Mesenchymal stem cell of adipose (primary cell): Measurements from ENCODE around the genes EIF5B and CHST10.

DNA sequence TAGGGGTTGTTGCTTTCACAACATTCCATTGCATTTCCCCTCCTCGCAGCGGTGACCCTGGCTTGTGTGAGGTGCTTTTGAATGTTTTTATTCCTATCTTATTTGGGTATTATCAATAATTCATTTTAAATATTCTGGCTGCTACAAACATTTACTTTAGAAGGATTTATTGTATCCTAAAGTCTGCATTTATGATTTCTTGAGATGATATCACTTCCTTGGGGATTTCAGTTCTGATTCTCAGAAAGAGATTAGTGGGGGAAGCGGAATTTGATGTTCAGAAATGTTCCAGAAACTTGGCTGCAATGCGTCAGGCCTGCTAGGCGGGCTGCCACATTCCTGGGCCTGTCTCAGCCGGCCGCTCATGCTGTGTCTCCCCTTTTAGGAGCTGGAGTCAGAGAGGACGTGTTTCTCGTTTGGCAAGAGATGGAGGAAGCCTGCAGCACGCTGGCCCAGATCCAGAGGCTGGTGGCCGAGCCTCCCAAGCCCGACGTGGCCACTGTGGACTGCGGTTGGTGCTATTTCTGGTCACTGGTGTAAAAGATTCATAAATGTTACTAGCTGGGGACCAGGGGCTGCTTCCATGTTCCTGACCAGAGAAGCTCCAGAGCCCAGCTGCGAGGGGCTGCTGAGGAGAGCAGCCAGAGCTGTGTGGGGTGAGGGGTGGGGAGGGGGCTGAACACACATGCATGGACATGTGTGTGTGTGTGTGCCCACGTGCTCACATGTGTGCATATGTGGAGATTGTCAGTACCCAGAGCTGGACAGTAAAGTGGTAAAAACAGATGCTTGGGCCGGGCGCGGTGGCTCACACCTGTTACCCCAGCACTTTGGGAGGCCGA is 75.7 kb downstream of the VWA3B start:
- CAGE, long polyA plus RNA = no peak

- CAGE, long polyA plus RNA = no peak
Measured at GRCh38 chr2:98458142-98458742, 13.6 kb downstream of the INPP4A start.

DNA sequence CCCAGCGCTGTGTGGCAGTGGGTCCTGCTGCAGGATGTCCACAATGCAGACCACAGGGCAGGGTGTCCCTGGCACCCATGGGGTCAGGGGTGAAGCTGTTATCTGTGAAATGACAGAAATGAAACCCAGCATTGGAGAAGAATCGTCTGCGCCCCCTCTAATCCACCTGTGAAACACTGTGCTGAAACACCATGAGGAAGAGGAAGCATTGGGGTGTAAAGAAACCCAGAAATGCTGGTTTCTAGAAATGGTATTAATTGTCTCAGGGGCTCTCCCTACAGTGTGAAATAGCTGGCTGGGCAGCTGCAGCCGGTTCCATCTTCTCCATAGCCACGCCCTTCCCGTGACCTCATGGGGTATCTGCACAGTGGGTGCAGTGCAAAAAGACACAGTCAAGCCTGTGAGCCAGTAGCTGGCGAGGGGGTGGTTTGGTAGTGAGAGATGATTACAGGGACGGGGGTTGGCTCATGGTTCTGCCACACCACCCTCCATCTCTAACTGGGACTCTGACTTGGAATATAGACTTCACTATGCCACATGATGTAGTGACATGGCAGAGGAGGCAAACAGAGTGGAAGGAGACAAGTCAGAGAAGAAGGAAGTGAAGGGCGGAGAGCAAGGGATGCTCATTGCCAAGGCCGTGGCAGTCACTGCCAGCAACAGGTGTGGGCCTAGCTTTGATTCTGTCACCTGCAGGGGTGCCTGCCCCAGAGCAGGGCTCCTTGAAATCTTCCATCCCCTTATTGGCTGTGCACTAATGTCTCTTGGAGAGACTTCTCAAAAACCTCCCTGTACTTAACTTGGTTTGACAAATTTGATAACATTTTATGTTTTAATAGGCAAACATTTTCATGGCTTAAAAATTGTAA is 16.3 kb downstream of the INPP4A start:
- CAGE, long polyA plus RNA = no peak

DNA sequence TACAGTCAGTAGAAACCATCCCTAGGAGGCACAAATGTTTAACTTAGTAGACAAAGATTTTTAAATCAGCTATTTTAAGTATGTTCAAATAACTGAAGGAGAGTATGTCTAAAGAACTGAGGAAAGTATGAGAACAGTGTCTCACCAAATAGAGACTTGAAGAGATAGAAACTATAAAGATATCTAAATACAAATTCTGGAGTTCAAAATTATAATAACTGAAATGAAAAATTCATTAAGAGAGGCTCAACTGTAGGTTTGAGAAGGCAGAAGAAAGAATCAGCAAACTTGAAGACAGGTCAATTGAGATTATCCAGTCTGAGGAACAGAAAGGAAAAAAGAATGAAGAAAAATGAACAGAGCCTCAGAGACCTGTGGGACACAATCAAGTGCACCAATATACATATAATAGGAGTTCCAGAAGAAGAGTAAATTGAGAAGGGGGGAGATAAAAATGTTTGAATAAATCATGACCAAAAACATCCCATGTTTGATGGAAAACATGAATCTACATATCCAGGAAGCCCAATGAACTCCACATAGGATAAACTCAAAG is 80.2 kb downstream of the COA5 start:
- CAGE, long polyA plus RNA = no peak

GRCh38 chr2:98582195-98583020 is 25.9 kb downstream of the COA5 start:
- CAGE, long polyA plus RNA = no peak

DNA sequence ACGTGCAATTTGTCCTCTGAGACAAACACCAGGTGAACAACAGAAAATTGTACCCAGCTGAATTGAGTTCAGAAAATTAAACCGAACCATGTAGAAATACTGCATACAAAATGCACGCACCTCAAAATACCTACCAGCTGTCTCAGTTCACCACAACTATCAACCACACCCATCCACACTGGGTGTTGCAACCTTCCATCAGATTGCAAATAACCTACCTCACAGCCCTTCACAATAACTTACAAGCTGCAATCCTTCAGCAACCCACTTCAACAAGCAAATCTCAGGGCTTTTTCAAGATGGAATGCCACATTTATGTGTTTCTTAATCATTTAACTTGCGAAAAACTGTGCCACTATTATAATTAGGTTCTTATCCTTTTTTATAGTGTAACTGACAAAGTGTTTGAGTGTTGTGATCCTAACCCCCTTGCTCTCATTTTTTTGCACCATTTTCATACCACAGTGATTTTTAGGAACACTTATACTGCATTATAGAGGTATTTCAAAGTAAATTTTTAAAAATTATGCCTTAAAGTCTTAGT is 56.1 kb downstream of the UNC50 start:
- CAGE, long polyA plus RNA = no peak

- CAGE, long polyA plus RNA = no peak
Measured at GRCh38 chr2:98768204-98769223, 37.6 kb upstream of the MGAT4A start.

DNA sequence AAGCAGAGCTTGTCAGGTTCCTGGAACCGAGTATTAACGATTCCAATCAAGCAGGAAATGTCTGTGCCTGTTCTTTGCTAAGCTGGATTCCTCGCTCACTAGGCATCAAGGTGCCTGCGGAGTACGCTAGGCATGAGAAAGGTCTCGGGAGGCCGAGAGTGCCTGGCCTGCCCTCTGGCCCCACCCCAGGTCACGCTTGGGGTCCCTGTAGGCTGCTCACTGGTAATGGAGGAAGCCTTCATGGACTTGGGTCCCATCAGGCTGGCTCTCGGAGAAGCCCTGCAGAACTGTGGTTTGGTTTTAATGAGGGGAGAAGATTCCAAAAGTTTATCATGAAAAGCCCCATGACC is 44.8 kb upstream of the MGAT4A start:
- CAGE, long polyA plus RNA = no peak

DNA sequence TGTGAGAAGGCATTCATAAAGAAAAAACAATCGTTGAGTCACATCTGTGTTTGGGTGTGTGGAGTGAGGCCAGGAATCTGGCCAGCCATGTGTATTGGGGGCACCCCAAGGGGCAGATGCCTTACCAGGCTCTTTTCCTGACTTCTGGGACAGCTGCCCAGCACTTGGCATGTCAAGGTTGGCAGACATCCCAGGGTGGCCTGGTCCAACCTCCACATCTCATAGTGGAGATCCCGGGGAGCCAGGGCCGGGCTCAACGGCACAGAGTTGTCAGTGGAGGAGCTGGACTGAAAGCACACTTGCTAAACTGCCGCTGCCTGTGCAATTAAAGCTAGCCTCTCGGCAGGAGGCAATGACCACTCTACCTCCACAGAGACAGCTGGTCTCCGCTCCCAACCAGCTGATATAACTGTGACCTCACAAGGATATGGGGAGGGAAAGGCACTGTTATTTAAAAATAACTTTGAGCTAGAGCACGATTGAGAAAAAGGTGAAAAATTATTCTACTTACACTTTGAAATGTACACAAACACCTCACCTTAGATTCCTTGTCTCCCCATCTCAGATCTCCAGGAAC is 75.4 kb upstream of the MGAT4A start:
- CAGE, long polyA plus RNA = no peak

- CAGE, long polyA plus RNA = no peak
Measured at GRCh38 chr2:99108673-99109391, 32.7 kb upstream of the C2orf15 start.

DNA sequence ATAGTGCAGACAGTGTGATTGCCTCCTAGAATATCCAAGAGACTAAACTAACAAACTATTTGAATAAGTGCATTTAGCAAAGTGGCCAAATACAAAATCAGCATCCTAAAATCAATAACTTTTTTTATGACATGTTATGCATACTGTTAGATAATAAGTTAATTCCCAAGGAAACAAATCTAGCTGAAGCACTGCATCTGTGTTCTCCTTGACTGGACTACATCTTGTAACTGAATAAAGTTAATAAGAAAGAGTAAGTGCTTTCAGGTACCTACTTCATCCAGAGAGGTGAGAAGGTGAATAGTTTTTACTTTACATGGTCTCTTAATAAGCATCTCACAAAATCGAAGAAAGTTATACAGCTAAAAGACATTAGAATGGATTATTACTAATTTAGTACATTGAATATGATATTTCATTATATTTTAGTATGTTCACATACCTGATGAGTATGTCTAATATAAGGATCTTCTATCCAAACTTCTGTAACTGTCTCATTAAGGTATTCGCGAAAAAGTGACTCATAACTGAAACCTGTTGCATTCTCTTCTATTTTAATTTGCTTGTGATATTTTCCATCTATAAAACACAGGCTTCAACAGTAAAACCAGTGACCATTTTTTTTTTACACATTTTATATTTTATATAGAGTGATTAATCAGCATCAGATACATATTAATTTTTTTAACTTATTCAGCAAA is 9.6 kb downstream of the MITD1 start:
- CAGE, long polyA plus RNA = no peak

DNA sequence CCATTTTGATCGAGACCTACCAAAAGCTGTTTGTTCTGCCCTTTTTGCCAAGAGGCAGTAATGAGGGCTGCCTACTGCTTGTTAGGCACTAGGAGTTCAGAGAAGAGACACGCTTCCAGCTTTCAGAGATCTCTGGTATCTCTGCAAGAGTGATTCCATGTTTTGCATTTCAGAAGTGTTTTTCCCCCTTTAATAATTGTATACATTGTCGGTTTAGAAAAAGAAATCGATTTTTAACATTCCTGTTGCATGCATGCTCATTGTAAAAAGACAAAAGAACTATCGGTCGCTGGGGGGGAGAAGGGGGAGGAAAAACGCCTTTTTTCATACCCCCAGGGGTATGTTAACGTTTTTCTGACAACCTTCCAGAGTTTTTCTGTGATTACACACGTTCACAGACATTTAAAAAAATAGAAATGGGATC is 756 bp downstream of the MRPL30 start:
- CAGE, long polyA plus RNA = no peak

DNA sequence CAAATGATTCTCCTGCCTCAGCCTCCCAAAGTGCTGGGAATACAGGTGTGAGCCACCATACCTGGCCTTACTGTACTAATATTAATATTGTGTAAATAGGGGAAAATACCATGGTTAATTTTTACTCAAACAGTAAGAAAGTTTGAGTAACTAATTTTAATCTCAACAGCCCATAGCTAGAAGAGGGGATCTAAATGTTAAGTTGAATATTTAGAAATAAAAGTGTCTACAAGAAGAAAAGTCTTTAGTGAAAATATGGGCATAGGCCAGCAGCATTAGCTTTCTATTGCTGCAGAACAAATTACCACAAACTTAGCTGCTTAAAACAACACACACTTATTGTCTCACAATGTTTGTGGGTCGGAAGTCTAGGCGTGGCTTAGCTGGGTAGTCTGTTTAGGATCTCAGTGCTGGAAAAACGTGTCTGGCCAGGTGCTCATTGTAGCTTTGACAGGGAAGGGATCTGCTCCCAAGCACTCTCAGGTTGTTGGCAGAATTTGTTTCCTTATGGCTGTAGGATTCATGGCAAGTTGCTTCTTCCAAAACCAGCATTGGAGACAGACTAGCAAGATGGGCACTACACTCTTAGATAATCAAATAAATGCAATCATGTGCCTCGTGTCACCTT is 17.0 kb downstream of the MRPL30 start:
- CAGE, long polyA plus RNA = no peak

DNA sequence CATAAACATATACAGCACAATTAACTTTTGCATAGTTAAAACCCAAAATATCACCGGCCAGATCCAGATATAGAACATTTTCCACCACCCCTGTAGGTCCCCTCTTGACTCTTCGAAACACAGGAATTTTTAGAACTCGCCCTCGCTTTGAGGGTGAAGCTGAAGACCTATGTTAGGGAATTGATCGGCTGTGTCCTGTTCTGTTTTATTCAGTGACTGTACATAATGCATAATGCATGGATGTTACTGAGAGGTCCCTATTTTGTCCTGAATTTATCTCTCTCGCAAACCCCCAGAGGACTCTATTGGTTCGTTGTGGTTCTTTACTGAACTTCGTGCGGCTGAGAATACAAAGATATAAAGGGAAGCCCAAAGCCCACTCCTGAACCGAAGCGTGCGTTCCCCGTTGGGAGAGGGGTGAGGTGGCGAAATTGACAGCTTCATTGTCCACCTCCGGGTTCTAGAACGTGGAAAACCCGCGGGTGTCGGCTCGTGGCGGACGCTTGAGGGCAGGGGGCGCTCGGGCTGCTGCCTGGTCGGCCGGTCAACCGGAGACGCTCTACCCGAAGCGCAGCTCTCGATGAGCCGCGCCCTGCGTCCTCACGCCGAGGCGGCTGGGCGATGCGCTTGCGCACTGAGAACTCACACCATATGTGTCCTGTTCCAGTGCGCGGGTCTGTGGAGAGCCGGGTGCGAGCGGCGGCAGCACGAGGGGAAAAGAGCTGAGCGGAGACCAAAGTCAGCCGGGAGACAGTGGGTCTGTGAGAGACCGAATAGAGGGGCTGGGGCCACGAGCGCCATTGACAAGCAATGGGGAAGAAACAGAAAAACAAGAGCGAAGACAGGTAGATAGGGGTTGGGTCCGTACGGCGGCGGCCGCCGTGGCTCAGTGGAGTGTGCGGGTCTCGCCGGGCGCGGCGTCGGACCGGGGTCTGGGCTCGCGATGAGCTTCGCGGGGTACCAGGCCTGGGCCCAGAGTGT is at the start of gene EIF5B:
Gene EIF5B (plus strand): TSS at position 645 of the 981 bp plus-strand sequence.
- CAGE, long polyA plus RNA = no peak

DNA sequence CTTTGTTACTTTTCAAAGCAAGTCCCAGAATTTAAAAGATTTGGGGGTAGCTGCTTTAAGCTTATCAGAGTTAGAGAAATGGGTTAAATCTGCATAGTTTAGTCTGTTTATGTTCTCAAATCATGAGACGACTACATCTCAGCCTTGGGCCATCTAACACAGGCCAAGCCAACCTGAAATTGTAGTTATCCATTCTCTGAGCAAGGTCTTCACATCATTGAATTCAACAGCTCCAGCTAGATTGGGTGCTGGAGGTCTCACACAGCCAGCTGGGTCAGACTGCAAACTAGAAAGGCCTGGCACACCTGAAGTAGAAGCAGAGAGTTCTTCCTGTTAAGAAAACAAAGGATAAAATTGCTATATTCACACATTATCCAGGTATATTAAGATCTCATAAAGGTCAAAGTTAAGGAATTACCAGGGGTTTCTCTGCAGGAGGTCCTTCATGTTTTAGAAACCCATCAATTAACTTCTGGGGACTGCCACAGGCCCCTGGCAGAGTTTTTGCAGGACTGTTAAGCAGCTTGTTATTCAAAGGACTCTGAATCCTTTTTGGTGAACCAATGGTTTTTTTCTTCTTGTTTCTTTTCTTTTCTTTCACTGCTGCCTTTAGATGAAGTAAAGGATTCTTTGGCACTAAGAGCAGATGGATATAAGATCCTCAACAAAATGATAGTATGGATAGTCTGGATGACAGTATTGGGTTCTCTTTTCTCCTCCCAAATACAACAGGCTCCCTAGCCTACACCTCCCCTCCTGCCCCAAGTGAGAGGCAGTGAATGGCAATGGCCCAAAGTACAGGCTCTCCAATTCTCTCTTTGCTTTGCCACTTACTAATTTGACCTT is 65.5 kb downstream of the EIF5B start:
- CAGE, long polyA plus RNA = no peak

DNA sequence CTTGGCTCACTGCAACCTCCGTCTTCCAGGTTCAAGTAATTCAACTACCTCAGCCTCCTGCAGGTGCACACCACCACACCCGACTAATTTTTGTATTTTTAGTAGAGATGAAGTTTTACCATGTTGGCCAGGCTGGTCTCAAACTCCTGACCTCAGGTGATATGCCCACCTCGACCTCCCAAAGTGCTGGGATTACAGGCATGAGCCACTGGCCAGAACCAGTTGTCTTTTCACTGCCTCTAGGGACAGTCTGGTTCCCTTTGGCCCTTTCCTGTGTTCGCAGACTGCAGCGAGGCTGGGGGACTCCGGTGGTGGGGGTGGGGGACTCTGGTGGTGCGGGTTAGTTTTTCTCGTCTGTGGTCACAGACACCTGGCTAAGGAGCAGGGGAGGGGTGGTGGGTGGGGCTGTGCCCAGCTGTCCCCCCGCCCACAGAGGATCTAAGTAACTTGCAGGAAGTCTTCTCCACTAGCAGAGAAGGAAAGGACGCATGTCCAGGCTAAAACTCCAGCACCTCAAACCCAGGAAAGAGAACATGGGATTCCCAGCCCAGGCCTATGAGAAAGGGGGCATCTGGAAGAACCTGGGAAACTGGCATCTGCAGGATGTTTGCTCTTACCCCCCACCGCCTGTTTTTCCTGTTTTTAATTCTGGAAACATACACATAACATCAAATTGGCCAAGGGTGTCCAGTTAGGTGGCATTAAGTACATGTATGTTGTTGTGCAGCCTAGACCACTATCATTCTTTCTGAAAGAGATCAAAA is 148.5 kb upstream of the REV1 start:
- CAGE, long polyA plus RNA = no peak

GRCh38 chr2:99850007-99850467 is 292.4 kb downstream of the AFF3 start:
- CAGE, long polyA plus RNA = no peak

DNA sequence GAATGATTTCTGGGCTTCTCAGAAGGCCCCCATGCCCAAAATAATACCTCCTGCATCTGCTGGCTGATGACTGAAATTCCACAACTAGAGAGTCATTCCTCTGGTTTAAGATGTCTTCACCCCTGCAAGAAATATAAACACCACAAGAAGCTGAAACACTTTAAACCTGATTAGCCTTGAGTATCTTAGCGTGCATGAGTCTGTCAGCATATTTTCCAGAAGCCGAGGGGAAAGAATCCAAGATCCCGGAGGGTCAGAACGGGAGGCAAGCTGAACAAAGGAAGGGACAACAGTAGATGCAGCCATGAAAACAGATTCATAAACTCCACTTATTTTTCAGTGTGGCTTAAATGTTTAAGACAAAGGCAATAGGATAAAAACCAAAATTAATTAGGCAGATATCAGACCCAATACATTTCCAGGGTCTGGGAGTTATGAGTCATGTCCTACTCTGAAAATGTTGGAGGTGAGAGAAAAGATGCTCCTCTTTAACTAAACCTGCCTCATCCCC is 130.9 kb downstream of the AFF3 start:
- CAGE, long polyA plus RNA = no peak

GRCh38 chr2:100197505-100198046 is 55.2 kb upstream of the AFF3 start:
- CAGE, long polyA plus RNA = no peak

- CAGE, long polyA plus RNA = no peak
Measured at GRCh38 chr2:100416889-100418114, at the start of gene CHST10. CHST10 (minus strand) TSS chr2:100417668.